Neutrophil (primary cell): ENCODE measurements around a stretch of chr18.

DNA sequence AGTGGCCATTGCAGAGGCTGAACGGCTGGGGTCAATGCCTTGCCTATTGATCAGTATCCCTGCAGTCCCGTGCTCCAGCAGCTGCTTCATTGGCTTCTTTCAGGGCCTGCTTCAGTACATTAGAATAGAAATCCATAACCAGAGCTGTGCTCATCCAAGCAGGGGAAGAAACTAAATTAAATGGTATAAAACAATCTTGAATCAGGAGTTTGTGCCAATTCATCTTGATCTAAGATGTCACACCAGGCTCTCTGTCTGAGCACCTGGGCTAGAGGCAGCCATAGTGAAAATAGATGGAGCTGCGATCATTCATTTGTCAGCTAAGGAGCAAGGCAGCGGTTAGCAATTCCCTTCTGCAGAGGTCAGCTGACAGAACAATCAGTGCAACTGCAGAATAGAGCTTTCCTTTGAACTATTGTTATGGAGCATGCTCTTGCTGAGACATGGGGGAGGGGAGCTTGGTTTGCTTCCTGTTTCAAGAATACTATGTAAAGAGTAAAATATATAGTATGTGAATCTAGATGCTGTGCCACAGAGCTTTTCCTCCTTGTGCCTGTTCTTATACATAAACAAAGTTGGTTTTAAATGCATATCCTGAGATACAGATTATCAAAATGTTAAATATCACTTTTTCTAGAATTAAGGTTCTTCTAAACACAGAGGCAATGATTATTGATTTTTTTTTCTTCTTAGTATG, 222.6 kb downstream of the WDR7 start:
- PRO-cap = no peak

DNA sequence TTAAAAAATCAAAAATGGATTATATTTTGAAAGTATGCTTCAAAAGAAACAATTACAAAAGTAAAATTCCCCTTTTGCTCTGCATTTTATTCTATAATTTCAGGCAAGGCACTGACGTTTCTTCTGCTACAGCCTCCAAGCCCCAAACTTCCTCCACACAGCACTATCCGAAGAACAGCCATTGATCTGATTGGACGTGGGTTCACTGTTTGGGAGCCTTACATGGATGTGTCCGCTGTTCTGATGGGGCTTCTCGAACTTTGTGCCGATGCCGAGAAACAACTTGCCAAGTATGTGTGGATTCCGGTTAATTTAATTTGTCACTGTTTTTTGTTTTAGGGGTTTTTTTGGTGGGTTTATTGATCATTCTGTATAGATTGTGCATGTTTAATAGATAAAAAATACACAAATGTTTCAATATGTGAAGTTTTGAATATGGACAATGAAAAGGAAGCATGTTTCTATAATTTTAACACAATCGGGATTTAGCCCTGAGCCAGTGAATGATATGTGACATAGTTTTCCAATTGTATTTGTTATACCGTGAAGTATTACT, 223.0 kb upstream of the BOD1L2 start:
- PRO-cap = no peak

DNA sequence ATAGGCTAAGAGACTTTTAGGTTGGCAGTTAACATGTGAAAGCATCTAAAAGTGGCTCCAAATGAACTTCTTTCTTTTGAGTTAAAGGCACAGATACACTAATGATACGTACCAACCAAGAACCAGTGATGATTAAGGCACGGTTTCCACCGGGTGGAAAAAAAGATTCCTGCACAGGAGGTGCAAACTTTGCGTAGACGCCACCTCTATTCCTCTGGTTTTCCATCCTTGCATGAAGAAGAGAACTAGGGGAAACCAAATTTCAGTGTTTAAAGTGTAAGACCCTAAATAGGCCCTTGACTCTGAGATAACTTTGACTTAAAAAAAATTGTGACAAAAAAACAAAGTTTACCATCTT, 40.7 kb upstream of the NARS1 start:
- PRO-cap = no peak

GRCh38 chr18:57734919-57735664, 68.0 kb downstream of the ATP8B1 start:
- PRO-cap = no peak

DNA sequence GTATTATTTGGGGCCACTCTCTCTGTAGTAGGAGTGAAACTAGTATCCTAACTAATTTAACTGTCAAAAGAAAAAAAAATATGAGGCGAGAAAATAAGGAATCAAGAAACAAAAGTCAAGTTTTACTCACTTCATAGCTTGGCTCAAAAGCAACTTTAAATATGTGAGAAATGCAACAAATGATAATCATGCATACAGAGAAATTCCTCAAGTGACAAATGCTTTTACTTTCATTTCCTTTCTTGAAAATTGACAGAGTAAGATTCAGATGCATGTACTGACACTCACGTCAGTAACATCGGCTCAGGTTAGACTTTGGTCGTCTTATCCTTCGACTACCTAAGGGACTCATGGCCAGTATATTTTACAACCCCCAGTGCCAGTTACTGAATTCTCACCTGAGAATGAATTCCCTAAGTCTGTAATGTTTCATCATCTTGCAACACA, 30.2 kb upstream of the ATP8B1 start:
- PRO-cap = no peak

- PRO-cap = no peak
Measured at GRCh38 chr18:58202178-58202780, 158.3 kb downstream of the NEDD4L start.

GRCh38 chr18:58204923-58205886, 161.2 kb downstream of the NEDD4L start:
- PRO-cap = no peak

- PRO-cap = no peak
Measured at GRCh38 chr18:58247119-58248078, 203.4 kb downstream of the NEDD4L start.

DNA sequence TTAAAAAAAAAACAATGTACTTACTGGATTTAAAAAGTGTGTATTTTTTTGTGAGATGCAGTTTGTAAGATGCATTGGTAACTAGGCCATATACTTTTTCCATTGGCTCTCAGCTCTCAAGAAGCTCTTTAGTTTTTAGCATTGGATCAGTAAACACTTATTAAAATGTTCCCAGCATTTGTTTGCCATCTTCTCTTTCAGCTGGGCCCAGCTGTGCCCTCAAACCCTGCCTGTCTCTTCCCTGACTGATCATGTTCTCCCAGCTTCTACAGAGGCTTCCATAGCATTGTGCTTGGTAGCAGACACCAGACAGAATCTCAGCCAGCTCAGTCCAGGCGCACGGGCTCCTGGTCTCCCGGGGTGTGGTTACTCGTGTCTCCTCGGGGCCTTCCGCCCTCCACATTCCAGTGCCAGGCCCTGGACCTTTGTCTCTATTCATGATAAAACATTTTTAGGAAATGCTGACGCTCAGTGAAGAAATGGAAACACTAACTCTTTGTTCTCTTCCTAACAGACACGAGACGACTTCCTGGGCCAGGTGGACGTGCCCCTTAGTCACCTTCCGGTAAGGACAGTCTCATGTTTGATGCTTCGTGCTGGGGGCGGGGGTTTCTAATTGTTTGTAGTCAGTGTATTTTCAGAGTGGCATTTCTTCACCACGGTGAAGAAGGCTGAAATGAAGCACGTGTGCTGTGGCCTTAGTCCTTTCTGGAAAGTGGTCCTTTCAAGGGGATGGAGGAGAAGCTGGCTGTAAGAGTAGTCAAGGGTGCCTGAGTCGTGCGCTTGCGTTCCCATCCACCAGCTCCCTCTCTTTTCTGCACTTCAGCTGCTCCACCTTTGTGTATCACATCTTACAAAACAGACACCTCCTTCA, 271.7 kb downstream of the NEDD4L start:
- PRO-cap = no peak

DNA sequence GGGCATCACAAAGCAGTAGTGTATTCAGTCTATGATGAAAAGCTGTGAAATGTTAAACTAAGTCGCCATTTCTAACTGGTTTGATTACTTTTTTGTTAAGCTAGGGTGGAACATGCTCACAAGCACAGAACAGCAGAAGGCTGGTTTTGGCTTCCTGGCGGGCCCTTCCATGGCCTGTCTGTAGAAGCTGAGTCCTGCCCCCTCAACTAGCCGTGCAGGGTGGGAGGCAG, 290.8 kb downstream of the ALPK2 start:
- PRO-cap = no peak

GRCh38 chr18:58444123-58444854, 184.6 kb downstream of the ALPK2 start:
- PRO-cap = no peak

DNA sequence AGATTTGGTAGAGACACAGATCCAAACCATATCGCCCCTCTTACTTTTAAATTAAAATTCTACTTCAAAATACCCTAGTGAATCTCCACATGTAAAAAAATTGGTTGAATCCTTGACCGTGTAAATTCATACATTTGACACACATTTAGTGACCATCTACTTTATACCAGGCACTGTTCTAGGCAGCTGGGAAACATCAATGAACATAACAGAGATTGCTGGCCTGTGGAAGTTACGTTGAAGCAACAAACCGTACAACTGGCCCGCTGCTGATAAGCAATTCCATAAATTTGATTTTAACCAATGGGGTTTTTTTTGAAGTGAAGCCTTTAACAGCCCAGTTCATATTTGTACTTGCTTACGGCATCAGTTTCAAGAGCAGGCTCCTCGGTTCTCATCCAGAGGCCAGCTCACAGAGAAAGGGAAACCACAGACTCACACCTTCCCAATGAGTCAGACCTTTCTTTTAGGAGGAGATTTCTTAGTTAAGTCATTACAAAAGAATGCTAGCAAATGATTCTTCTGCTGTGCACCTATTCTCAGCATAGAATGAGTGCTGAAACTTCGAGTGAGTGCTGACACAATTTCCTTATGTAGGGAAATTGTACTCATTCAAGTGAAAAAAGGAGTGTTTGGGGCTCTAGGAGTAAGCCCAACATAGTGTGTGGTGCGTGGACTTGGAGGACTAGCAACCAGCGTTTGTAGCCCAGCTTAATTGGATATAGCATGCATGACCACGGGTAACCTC, 87.3 kb downstream of the ALPK2 start:
- PRO-cap = no peak

DNA sequence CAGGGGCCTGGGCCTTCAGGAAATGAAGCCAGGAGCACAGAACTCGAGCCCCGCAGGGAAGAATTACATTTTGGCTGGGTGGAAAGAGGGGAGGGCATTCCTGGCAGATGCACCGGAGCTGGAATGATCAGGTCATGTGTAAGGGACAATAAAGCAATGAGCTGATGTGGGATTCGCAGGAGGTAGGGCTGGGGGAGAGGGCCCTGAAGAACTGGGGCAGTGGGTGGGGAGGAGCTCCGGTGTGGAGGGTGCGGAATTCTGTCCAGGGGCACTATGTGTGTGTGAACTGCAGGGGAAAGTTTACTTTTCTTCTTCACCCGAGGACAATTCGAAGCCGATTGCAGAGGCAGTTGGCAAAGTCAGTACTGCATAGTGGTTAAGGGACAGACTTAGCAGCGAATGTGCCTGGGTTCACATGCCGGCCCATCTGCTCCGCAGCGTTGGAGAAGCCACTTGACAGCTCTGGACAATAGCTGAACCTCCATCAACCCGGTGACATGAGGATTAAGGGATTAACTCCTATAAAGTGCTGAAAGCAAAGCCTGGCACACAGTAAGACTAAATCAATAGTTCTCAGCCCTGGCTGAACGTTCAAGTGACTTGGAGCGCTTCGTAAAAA, 36.4 kb downstream of the ALPK2 start:
- PRO-cap = no peak

- PRO-cap = no peak
Measured at GRCh38 chr18:58847160-58848524, 17.0 kb upstream of the ZNF532 start.

DNA sequence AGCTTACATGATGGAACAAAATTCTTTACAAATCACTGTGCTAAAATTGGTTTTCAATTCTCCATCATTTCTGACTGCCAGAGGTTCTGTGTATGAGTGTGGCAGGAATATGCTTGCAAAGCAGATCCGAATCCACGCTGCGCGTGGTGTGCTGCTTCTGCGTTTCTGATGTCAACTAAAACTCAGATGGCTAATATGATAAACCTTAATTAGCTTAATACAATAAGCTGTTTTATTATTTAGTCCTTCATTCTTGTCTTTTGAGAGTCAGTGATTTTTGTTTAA, 2.2 kb downstream of the ZNF532 start:
- PRO-cap = no peak

- PRO-cap = no peak
Measured at GRCh38 chr18:59063195-59063859, 76.4 kb upstream of the SEC11C start.

- PRO-cap = no peak
Measured at GRCh38 chr18:59333016-59333548, 14.6 kb upstream of the CPLX4 start.

DNA sequence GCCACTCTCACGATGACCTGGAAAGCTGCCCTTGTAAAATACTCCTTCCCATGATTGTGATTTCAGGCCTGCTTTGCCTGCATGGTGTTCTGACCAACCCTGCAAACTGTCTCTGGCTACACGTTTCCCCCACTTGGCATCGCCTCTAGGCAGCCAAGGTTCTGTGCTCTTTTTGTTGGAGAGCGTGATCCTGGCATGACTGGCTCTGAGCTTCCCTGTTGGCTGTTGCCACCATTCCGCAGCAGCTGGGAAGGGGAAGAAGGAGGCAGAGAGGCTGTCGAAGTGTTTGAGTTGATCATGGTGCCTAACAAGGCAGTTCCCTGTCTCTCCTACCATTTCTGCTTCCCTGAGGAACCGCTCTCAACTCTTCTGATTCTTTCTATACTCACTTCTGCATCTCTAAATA, 111.8 kb upstream of the LMAN1 start:
- PRO-cap = no peak

DNA sequence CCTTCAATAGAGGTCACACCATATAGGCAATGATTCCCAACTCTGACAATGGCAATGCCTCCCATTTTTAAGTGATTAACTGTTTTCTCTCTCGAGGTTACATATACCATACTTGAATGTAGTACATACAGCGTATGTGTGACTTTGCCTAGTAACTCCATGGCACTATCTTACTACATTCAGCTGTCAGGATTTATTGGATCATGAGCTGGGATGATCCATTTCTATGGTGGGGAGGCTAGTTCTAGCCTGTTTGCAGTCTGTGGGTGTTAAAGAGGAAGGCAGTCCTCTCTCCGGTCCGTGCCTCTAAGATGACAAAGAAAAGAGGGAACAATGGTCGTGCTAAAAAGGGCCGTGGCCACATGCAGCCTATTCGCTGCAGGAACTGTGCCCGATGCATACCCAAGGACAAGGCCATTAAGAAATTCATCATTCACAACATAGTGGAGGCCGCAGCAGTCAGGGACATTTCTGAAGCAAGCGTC, 64.1 kb upstream of the CCBE1 start:
- PRO-cap = no peak

DNA sequence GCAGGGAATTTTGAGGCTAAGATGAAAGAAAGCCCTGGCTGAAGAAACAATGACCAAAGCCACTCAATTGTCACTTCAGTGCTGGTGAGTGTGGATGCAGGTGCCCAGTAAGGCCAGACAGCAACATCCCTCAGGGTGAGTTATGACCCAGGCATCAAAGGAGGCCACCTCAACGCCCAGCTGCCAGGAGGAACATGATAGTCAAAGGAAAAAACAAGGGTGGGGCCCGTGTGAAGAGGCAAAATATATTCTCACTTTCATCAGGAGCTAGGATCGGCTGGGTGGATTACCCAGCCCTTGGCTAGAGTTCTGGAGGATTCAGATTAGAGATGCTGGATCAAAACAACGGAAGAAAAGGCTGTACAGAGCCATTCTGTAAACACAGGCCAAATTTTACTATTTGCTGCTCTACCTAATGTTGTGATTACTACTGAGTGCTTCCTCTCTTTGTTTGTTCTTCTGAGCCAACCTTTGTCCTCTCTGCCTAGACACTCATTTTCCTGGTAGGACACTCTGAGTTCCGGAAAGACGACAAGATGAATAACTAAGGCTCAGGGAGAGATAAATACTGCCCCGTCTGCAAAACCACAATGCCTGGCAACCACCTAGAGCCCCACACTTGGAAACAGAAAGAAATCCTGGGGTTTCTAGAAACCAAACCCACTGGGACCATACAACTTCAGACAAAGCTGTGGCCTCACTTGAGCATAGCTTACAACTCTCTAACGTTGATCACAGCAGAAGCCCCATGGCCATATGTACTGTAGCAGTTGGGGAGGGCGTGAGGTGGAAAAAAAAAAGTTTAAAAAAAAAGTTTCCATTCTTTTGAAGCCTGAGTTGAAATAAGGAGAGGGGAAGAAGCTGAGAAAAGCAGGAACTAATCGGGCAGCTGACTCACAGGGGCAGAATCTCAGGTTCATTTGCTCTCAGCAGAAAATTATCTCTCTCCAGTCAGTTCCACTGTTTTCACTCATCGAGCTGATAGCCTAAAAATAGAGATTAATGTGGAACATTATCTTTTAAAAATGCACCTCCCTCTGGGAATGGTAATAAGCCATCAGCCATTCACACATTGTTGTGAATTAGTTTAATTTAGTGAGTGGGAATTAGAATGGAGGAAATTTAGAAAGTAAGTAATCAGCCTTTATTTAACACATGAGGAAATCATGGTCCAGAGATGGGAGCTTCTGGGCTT, 17.7 kb upstream of the PMAIP1 start:
- PRO-cap = no peak